GM19239 (cell line): Measurements from ENCODE around the genes ADIRF and SHLD2.

GRCh38 chr10:86757214-86757705 is 841 bp downstream of the BMPR1A start:
- RRBS = 2% methylated on average over 15 of the region's 26 CpGs

- RRBS = no CpG with 5 or more reads among the region's 15 CpGs
Measured at GRCh38 chr10:86923187-86924089, 34.0 kb downstream of the MMRN2 start.

DNA sequence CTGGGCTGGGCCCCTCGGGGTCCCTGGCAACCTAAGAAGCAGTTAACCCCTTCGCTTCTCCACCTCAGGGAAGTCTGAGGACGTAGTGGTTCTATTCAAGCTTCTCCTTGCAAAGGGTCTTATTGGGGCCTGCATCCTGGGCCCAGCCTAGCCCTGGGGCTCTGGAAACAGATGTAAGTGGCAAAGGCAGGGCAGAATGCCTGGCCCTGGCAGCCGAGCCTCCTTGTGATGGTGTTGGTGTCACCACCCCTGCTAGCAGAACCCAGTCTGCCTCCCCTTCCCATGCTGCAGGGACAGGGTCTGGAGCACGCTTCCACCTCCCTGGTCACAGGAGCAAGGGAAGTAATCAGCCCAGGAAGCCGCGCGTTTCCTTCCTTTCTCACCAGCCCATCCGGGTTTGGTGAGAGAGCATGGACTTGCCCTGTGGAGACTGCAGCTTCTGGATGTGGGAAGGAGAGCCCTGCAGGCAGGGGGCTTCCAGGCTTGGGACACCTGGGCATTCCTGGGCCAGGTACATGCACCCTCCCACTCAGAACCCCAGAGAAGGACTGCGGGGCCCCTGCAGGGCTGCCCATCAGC is 2.0 kb downstream of the MMRN2 start:
- RRBS = no CpG with 5 or more reads among the region's 10 CpGs

DNA sequence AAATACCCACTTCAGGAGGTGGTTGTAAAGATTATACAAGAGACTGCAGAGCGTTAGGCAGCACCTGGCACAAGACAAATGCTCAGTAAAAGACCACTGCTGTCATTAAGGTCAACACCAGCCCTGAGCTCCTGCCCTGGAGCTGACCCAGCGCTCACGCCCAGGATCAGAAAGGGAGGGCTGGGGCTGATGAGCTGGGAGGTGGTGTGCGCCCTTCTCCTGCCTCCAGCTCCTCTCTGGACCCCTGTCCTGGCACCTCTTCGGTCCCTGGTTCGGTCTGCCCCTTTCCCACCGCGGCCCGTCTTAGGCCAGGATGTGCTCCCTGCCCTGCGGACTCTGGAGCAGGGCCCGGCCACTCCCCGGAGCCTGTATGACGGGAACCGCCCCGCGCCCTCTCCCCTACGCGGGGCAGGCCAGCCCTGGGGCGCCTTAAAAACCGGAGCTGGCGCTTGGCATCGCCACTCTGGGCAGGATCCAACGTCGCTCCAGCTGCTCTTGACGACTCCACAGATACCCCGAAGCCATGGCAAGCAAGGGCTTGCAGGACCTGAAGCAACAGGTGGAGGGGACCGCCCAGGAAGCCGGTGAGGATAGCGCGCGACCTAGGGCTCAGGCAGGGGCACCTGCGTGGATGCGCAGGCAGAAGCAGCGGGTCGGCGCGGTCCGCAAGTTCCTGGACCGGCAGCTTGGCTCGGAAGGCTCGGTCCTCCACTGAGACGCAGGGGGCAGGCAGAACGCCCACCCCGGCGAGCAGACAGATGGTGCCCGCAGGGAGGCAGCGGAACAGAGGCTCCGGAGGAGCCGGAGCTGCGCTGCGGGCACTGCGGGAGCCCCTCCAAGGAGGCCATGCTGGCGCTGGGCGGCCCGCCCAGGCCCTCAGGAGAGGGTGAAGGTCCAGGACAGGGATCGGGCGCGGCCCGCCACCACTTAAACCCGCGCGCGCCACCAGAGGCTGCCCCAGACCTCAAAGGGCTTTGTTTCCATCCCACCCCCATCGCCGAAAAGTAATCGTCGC is at the start of gene ADIRF:
Gene ADIRF (plus strand): TSS at position 461 of the 1,015 bp plus-strand sequence.
- RRBS = 14% methylated on average over 22 of the region's 67 CpGs

DNA sequence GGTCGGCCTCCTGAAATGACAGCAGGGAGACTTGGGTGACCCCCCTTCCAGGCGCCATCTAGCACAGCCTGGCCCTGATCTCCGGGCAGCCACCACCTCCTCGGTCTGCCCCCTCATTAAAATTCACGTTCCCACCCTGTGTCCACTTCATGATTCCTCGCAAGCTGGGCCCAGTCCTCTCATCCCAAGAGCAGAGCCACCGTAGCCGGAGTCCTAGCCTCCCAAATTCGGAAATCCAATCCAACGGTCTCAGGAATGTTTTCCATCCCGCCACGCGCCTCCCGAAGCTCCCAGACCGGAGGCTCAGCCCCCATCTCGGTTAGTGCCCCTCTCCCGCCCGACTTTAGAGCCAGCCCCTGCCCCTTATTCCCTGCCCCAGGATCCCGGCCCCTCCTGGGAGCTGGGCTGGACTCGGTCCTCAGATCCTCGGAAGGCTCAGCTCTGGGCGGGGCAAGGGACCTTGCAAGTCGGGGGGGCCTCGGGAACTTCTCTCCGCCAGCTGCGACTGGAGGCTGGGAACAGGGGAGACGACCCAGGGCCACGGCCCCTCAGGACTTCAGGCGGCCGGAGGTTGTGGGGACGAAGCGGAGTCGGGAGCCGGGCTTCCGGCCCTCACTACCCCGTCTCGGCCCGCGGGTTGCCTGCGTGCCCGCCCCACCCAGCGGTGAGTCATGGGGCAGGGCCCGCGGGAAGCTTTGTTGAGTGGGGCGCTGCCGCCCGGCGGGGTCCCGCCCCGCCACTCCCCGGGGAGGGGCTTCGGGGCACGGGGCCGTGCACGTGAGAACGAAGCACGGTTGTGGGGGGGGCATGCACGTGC is 2.5 kb downstream of the ADIRF start:
- RRBS = 6% methylated on average over 9 of the region's 58 CpGs

GRCh38 chr10:87094972-87096059 is at the start of gene SHLD2:
Gene SHLD2 (plus strand): TSS chr10:87095206.
- RRBS = 1% methylated on average over 16 of the region's 103 CpGs

DNA sequence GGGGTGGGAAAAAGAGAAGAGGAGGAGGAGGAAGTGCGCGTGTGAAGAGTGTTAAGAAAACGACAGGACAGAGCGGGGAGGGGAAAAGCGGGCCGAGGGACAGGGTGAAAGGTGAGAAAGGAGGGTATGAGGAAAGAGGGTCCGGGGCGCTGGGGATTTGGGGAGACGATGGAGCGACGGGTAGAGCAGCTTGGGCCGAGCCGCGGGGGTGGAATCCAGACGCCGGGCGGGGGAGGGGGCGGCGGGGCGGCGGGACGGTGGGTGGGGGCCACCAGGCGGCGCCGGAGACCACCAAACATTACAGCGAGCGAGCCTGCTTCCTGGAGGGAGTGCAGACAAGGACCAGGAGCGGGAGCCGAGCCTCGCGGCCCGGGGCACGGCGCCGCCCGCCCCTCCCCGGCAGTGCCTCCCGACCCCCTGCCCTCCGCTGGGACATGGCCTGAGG is 15.9 kb upstream of the NUTM2D start:
- RRBS = no CpG with 5 or more reads among the region's 39 CpGs

DNA sequence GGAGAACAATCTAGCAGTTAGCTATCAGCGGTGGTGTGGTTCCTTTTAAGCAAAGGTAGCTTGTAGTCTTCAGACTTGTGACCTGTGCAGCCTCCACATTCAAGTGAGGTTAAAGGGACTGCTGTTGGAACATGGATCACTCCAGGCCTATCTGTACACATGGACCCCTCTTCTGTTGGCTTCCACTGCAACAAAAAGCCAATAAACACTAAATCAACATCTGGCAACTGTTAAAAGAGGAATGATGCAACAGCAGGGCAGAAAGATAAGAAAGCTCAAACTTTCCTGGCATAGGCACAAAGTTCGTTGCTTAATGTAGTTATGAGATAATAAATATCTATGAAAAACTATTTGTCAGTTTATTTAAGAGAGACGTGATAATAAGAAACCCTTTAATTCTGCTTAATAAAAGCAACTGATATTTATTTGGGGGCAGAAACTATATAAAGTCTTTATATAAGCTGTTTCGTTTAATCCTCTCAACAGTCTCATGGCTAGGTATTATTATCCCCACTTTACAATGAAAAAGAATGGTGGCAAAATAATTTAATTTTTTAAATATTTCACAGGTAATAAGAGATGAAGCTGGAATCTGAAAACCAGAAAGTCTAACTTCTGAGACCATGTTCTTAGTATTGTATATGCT is 3.9 kb upstream of the MINPP1 start:
- RRBS = no CpG with 5 or more reads among the region's 4 CpGs

DNA sequence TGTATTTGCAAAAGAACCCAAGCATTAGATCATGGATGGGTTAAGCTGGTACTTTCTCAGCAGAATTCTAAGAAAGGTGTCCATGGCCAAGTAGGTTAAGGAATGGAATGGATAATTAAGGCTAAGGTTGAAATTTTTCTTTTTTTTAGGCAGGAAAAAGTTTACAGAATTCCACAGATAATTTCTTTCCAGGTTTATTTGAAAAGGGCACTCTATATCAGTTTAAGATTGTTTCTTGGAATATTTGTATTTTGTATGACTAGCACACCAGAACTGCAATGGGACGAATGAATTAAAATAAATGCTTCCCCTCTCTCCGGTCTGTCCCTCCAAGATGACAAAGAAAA is 17.4 kb upstream of the PAPSS2 start:
- RRBS = no CpG with 5 or more reads among the region's 2 CpGs

DNA sequence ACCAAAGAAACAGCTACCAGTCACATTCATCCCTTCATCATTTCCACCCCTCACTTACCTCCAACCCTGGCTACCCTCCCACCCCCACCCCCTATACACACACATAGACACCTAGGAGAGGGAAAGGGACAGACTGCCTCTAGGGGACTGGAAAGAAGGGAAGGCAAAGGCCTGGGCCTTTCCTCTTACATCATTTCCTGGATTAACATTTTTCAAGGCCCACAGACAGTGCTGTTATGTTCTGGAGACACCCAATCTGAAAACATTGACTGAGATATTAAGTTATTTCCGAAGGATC is 2.7 kb downstream of the PAPSS2 start:
- RRBS = no CpG with 5 or more reads among the region's 1 CpG

DNA sequence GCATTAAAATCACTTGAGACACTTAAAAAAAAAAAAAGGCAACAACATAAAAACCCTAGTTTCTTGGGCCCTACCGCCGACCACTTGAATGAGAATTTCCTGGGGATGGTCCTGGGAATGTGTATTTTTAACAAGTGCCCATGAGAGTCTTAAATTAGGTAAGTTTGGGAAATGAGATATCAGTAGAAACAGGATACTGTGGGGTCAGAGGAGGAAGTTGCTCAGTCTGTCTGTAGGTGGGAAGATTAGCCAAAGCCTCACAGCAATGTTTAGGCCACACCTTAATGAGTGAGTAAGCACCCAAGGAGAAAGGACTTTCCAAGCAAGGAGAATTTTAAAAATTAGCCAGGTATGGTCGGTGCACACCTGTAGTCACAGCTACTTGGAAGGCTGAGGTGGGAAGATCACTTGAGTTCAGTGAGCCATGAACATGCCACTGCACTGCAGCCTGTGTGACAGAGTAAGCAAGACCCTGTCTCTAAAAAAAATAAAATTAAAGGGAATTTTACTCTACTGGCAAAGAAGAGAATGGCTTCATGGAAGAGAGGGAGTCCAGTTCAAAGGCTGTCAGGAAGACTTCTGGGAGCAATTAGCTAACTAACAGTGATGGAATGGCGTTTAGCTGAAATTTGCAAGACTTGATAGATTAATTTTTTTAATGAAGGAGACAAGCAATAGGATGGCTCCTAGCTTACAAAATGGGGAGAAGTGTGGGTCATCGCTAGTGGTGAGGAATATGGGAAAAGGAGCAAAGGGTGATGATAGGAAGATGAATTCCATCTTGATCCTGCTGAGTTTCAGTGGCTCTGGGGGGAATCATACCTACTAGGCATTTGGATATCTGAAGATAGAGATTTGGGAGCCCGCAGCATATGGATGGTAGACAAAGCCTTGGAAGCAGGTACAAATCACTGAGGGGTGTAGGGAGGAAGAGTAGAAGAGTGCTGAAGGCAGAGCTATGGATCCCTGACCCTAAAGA is 32.1 kb downstream of the PAPSS2 start:
- RRBS = no CpG with 5 or more reads among the region's 6 CpGs

- RRBS = no CpG with 5 or more reads among the region's 2 CpGs
Measured at GRCh38 chr10:87693995-87694515, 34.4 kb downstream of the PAPSS2 start.

- RRBS = no CpG with 5 or more reads among the region's 1 CpG
Measured at GRCh38 chr10:87815369-87815785, 2.6 kb downstream of the ATAD1 start.

- RRBS = no CpG with 5 or more reads among the region's 11 CpGs
Measured at GRCh38 chr10:88880956-88881260, 863 bp downstream of the STAMBPL1 start.

DNA sequence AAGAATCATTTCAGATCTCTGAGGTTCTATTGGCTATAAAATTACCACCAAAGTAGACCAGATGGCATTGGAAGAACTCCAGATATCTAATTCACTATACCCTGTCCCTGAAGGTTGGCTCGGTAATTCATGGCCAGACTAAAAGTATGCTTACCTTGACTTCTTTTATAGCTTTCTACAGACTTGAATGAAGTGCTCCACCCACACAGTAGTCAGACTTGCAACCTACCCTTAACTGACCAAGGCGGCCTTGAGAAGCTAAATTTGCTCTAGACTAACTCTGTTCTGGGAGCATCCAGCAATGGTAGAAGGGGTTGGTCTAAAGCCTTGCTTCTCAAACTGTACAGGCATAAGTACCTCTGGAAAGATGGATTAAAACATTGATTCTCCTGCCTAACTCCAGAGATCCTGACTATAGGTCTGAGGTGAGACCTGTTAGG is 23.9 kb downstream of the STAMBPL1 start:
- RRBS = no CpG with 5 or more reads among the region's 2 CpGs

DNA sequence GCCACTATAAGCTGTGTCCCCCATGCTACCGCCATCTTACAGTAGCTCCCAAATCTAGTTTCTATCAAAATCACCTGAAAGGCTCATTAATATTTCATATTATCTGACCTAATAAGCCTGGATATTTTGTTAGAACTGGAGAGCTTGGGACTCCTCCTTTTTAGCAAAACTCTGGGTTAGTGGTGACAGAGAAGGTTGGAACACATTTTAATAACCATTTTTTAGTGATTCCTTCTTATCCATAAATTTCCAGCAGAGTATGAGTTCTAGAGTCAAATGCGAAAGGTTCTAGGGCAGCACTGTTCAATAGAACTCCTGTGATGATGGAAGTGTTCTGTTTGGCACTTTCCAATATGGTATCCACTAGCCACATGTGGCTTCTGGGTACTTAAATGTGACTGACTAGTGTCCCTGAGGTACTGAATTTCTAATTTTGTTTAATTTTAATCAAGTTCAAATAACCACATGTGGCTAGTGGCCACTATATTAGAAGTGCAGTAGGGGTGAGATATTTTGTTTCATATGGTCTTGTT is 32.3 kb downstream of the STAMBPL1 start:
- RRBS = no CpG with 5 or more reads among the region's 2 CpGs

GRCh38 chr10:88926841-88927153 is 25.8 kb downstream of the ACTA2 start:
- RRBS = no CpG with 5 or more reads among the region's 2 CpGs

GRCh38 chr10:88932877-88933725 is 19.5 kb downstream of the ACTA2 start:
- RRBS = no CpG with 5 or more reads among the region's 7 CpGs

GRCh38 chr10:88943372-88943848 is 9.2 kb downstream of the ACTA2 start:
- RRBS = 87% methylated on average over 1 of the region's 5 CpGs